UCH-1 (cell line): ENCODE results near the gene TMEM222.

DNA sequence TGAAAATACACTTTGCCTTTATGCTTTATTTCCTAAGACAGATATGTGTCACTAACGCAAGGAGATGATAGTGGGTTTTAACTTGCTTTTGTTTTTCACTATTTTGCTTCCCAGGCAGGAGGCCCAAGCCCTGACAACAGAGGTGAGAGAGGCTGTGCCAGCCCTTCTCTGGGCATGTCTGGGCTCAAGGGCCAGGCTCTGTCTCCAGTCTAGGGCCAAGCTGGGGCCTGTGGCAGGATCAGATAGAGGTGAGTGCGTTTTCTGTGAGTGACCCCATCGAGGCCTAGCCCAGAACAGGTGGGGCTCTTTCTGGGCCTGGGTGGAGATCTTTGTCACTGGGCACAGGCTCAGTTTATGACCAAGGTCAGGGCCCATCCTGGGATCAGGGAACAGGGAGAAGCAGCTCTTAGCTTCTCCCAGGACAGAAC, 20.7 kb upstream of the TENT5B start:
- RRBS: no CpG with 5 or more reads among the region's 3 CpGs

DNA sequence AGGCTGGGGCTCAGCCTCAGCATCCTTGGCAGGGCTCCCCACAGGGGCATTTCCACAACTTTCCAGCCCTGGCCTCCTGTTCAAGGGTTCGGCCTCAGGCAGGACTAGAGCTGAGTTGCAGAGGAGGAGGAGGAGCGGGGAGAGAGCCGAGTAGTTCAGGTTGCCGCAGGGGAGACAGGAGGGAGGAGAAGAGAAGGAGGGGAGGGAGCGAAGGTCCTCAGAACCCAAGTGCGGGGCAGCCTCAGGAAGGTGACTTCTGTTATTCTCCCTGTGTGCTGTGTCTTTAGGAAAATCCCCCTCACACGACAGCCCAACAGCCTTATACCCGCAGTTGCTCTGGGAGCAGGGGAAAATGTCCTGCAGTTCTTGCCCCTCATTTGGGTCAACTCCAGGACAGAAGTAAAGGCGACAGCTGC, 46.4 kb upstream of the TENT5B start:
- RRBS: no CpG with 5 or more reads among the region's 9 CpGs

DNA sequence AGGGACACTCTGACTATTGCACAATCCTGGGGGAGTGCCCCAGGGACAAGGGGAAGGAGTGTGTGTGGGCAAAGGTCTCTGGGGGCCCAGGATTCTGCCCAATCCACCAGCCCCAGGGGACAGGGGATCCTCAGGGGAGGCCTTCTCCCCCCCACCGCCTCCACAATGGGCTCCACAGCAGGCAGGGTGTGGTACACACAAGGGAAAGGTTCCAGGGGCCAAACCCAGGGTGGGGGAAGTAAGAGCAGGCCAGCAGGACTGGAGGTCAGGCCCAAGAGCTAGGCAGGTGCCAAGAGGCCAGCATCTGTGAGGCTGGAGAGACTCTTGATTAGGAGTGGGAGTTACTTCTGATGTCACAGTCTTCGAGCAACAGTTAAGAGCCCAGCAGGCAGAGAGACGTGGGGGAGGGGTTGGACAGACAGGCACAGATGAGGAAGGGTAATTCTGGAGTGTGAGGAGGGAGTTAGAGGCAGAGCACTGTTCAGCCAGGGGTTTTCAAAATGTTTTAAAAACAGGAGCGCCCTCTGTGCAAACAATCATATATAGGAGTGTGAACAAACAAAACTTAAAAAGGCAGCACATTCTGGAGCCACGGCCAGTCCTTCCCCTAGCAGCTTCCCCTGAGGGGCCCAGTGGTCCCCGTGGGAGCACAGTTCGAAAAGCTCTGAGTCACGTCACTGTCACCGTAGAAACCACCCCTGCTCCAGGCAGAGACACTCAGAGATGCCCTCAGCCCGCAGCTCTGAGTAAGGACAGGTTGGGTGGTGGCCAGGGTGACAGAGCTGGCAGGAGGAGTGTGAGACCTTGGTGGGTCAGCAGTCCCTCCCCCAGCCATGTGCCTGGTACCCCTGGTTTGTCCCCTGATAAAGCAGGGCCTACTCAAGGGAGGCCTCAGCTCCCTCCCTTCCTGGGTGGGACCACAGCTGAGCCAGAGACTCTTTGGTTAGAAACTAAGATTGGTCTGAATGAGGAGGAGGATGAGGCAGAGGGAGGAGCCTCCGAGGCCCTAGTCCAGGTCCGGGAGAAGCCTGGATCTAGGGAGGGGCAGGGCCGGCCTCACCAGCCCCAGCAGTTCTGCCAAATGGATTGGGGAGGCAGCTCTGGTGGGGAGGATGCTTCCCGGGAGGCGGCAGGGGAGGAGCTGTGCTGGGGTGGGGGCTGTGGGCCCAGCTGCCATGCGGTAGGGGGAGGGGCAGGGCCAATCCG, 55.5 kb downstream of the SLC9A1 start:
- RRBS: 32% methylated on average over 5 of the region's 17 CpGs

DNA sequence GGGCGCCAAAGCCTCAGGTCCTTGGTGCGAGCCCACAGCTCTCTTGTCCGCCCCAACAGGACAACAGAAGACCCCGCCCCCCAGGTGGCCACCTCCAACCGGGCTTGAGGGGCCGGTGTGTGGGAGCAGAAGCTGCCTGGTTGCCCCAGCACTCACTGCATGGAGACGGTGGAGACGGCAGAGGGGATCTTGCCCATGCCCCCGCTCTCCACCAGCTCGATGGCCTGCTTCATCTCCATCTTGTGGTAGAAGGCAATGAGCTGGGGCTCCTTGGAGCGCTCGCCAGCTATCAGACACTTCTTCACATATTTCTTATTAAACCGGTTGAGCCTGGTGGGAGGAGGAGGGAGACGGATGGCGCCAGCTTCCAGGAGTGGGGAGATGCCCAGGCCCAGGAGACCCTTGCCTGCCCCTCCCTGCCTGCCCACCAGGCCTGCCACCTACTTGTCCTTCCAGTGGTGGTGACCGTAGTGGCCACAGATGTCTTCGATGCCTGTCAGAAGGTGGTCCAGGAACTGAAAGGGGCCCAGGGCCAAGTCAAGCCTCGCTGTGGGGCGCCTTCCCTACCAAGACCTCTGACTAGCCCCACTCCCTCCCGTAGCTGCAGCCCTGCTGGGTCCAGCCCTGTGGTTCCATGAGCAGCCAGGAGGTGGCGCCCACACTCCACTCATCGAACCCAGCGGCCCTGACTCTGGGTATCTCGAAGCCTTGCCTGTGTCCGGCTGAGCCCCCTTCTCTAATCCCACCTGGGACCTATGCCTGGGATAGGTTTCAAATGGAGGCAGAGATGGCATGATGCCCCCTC, 52.5 kb downstream of the SLC9A1 start:
- RRBS: no CpG with 5 or more reads among the region's 25 CpGs

DNA sequence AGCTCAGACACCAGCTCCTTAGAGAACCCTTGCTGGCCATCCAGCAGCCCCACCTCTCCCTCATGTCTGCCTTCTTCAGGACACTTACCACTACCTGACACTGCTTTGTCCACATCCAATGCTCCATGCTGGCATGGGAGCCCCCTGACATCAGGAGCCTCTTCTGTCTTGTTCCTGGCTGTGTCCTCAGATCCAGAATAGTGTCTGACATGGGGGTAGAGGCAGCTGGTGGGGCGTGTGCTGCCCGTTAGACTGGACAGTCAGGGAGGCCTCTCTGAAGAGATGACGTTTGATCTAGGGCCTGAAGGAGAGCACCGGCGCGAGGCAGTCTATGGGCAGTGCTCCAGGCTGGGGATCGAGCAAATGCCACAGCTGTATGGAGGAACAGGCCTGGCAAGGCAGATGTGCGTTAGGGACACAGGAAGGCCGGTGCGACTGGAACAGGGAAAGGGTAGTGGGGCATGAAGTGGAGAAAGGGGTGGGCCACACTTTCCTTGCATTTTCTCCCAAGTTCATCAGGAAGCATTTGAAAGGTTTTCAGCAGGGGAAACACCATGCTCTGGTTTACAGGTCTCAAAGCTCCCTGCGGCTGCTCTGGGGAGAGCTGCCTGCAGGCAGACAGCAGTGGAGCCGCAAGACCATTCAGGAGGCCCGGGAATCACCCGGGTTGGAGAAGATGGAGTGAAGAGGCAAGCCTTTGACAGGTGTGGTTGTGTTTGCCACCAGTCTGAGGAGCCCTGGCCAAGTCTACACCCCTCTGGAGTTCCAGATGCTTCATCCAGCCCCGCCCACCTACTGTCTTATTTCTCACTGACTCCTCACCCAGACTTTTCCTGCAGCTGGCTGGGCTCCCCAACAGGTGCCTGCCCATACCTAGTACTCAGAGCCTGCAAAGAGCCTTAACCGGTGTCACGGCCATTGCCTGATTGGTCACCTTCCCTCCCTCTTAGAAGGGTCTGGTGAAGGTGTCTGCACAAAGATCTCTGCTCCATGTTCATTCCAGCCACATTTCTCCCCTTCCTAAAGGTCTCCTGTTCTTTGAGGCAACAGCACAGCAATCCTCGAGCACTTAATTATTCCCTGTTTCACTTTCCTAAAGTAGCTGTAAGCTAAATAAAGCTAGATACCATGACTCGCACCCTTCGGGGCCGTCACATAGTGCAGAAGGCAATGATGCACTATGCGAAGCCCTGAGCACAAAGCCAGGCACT, 16.2 kb downstream of the SLC9A1 start:
- RRBS: no CpG with 5 or more reads among the region's 22 CpGs

- RRBS: 2% methylated on average over 9 of the region's 72 CpGs
Measured at GRCh38 chr1:27321751-27322804, at the start of gene TMEM222. TSS of gene TMEM222 (plus strand) at chr1:27322163.

DNA sequence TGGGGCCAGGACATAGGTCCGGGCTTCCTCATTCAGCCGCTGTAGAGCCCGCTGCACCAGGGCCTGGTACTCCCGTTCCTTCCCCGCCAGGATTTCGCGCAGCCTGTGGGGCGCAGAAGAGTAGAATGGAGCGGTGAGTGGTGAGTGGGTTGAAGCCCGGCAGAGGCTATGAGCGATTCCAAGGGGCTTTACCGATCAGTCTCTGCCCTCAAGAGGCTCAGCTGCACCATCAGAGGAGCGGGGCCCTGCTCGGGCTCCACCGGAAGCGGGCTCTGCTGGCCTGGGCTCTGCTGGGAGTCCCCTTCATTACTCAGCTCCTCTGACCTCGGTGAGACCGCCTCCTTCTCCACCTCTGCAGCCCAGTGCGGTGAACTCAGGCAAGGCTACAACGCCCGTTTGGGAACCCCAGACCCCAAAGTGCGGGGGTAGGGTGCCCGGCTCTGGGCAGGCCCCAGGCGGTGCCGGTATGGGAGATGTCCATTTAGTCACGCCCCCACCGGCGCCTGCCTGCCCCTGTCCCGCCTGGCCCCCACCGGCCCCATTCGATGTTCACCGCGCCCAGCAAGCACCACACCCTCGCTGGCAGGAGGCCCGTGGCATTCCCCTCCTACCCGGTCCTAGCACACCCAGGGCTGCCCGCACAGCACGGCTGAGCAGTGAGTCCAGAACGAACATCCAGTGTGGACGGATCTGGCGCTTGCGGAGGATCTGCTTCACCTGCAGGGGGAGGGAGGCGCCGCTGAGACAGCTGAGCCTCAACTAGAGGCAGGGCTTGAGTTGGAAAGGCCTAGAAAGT, 10.2 kb downstream of the MAP3K6 start:
- RRBS: 14% methylated on average over 10 of the region's 44 CpGs

- RRBS: no CpG with 5 or more reads among the region's 19 CpGs
Measured at GRCh38 chr1:27358353-27358968, 8.3 kb downstream of the MAP3K6 start.

GRCh38 chr1:27522141-27523023, 32.4 kb upstream of the WASF2 start:
- RRBS: no CpG with 5 or more reads among the region's 27 CpGs

GRCh38 chr1:27534234-27534997, 44.4 kb upstream of the WASF2 start:
- RRBS: no CpG with 5 or more reads among the region's 19 CpGs

DNA sequence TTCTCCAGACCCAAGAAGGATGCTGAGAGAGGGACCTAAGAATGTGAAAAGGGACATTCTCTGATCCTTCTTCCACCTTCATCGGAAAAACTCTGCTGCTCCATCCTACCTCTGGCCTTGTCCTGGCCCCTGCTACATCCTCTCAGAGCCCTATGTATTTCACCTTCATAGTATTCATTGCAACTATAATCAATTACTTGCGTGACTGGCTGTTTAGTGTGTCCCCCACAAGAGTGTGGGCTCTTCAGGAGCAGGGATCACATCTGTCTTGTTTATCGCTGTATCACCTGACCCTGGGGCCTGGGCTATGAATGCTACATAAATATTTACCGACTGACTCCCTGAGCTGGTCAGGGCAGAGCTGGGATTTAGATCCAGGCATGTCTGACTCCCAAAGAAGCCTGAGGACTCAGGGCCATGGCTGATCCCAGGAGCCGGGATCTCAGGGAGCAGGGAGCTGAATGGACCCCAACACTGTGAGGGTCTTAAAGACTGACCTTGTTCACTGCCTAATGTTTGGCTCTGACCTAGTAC, 49.7 kb downstream of the AHDC1 start:
- RRBS: no CpG with 5 or more reads among the region's 5 CpGs

GRCh38 chr1:27568318-27569013, 35.5 kb downstream of the AHDC1 start:
- RRBS: 3% methylated on average over 23 of the region's 63 CpGs

DNA sequence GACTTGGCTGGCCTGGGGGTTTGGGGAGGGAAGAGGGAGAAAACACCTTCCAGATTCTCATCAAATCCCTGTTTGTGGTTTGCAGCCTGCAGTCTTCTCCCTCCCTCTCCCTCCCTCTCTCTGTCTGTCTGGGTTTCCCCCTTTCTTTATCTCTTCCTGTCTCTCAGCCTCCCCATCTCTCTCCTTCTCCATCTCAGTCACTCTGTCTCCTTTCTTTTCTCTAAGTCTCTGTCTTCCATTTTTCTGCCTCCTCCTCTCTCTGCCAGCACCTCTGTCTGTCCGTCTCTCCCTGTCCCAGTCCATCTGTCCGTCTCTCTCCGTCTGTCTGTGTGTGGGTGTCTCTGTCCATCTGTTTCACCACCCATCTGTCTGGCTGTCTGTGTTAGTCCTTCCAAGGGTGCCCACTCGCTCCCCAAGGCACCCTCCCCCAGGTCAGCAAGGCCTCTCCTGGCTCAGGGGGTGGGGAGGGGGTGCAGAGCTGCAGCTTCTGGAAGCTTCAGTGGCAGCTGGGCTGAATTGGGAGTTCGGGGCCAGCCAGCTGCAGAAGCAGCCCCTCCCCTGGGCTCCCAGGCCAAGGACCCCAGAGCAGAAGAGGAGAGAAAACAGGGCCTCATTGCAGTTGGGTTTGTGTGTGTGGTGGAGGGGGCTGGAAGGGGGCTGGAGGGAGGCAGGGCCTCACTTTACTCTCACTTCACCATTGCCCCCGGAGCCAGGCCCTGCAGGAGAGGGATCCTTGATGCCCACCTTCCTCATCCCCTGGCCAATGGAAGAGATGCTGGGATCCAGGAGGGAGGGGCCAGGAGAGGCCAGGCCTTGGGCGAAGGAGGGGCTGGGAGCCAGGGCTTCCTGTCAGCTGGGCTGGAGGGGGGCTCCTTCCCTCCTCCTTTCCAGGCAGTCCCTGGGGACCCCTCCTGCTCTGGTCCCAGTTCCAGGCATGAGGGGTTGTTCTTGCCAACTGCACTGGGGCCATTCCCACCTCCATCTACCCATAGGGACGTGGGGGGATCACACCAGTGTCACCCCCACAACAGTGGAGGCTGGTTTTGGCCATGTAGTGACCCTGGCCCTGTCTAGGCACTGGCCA, 5.9 kb downstream of the AHDC1 start:
- RRBS: no CpG with 5 or more reads among the region's 8 CpGs

- RRBS: 75% methylated on average over 3 of the region's 12 CpGs
Measured at GRCh38 chr1:27623094-27624049, 11.6 kb downstream of the FGR start.

GRCh38 chr1:27666032-27666680, 5.8 kb downstream of the IFI6 start:
- RRBS: no CpG with 5 or more reads among the region's 8 CpGs

GRCh38 chr1:27744996-27745442, 19.3 kb downstream of the FAM76A start:
- RRBS: no CpG with 5 or more reads among the region's 4 CpGs

- RRBS: no CpG with 5 or more reads among the region's 2 CpGs
Measured at GRCh38 chr1:27817136-27817754, 13.3 kb upstream of the PPP1R8 start.

- RRBS: no CpG with 5 or more reads among the region's 7 CpGs
Measured at GRCh38 chr1:27862903-27863966, 9.1 kb upstream of the THEMIS2 start.

DNA sequence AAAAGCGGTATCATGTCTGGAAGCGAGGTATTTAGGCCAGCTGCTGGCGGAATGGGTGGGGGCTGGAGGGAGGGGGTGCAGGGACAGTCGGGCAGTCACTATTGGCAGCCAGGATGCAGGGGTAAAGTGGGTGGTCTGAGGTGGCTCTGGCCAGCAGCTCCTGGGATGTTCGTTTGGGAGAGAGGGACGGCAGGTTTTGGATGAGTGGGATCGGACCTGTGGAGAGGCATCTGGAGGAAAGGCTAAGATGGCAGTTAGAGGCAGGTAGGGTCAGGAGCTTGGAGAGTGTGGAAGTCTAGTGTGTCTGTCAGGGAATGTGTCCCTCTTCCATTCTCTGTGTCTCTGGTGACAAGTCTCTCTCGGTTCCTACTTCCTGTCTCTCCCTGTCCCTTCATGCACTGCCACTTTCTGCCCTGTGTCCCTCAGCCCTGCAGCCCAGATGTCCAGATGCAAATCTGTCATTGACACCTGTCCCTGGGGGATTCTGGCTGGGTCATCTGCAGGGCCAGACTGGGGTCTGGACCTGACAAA, 6.8 kb downstream of the THEMIS2 start:
- RRBS: no CpG with 5 or more reads among the region's 8 CpGs

DNA sequence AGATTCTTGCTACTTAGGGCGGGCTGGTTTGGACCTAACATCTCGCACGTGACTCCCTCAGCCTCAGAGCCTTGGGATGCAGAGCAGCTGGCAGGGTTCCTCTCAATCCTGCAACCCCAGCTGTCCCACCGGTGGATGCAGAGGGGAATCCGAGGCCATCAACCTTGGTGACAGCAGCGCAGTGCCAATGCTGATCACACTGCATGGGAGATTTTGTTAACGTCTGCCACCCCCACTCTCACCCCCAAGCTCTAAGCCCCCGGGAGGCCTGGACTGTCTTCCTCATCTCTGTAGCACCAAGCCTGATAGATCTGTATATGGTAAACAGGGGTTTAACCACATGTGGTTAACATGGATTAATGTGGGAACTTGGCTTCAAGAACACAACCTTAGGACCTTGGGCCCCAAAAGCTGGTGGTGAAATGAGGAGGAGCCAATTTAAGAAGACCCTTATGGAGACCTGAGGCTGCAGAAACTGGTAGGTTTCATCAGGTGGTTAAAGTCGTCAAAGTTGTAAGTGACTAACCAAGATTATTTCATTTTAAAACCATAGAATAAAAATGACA, 13.8 kb downstream of the THEMIS2 start:
- RRBS: no CpG with 5 or more reads among the region's 9 CpGs